SK-N-SH (cell line): Measurements from ENCODE around the gene BBS9.

DNA sequence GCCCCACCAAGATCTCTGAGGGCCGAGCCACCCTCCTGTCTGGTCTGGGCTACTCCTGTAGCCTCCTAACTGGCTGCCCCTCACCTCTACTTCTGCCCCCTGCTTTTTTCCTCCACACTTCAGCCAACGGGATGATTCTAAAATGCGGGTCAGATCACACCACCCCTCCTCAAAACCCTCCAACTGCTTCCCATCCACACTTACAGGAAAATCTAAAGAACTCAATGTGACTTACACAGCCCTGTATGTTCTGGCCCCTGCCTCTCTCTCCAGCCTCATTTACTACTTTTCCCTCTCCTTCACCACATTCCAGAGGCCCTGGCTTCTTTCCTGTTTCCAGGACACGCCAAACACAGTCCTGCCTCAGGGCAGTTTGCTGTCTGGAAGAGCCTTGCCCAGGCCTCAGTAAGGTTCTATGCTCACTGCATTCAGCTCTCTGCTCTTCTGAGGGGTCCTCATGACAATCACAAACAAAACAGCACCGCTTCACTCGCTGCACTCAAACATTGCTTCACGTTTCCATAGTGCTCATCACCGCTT lies 35.2 kb upstream of the GARS1 start:
- RRBS = no CpG with 5 or more reads among the region's 8 CpGs
CAGE:
- cytosol, long polyA plus RNA = no peak
- long polyA plus RNA = no peak
- nucleus, long polyA plus RNA = no peak

DNA sequence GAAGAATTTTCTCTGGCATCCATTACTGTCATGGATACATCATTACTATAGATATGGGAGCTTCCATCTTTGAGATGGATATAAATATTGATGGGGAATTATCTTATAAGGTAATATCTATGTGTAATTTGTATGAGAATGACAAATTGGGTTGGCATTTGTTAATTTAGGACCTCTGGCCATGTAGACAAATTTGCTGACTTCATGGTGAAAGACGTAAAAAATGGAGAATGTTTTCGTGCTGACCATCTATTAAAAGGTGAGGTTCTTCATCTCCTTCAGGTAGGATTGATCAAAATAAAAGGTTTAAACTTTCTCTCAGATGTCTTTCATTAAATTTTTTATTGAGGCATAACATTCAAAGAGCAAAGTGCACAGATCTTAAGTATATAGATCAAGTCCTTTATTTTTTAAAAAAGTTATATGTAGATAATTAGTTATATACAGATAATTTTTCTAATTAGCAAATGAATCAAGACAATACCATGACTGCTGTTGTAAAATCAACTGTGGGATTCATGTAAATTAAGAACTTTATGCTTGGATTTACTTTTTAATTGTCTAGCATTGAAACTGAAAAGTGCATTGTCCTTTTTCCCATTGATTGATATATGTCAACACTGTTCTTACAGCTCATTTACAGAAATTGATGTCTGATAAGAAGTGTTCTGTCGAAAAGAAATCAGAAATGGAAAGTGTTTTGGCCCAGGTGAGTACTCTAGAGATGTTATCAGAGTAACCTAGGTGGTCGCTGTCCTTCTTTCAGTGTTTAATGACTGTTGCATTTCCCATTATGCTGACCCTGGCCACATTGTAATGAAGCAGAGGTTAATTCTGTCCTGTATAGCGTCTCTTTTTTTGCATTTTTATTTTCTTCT lies 8.4 kb downstream of the GARS1 start:
- RRBS = no CpG with 5 or more reads among the region's 5 CpGs
CAGE:
- cytosol, long polyA plus RNA = no peak
- long polyA plus RNA = no peak
- nucleus, long polyA plus RNA = no peak

- RRBS = no CpG with 5 or more reads among the region's 5 CpGs
CAGE:
- cytosol, long polyA plus RNA = no peak
- long polyA plus RNA = no peak
- nucleus, long polyA plus RNA = no peak
Observed at GRCh38 chr7:30633552-30634167, 39.0 kb downstream of the GARS1 start.

DNA sequence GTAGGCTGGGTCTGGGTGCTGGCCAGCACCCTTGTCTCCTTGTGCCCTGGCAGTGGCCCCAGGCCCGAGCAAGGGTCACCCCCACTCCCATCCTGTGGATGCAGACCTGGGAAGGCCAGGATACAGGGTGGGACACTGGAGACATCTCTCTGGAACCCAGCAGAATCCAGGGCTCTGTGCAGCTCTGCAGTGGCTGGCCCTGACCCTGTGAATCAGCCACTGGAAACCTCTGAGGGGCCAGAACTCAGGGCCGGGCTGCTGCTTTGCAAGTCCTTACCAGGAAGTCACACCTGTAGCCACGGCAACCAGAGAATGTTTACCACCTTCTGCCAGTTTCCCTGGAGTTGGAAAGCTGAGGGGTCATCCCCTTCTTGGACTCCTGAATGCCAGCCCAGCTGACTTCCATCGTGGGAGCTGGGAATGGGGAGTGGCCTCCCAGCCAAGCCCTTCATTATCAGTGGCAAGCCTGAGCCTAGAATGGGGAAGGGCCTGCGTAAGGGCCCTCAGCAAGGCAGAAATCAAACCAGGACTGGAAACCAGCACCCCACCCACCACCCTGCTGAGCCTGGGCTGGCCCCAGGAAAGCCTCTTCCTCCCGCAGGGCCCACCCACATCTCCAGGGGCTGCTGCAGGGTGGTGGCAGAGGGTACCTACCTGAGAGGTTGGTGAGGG lies 6.4 kb upstream of the CRHR2 start:
- RRBS = no CpG with 5 or more reads among the region's 6 CpGs
CAGE:
- cytosol, long polyA plus RNA = no peak
- long polyA plus RNA = no peak
- nucleus, long polyA plus RNA = no peak

- RRBS = no CpG with 5 or more reads among the region's 10 CpGs
CAGE:
- cytosol, long polyA plus RNA = no peak
- long polyA plus RNA = no peak
- nucleus, long polyA plus RNA = no peak
Observed at GRCh38 chr7:30778536-30779099, 7.4 kb downstream of the MINDY4 start.

GRCh38 chr7:30814521-30815599 lies 43.6 kb downstream of the MINDY4 start:
- RRBS = no CpG with 5 or more reads among the region's 7 CpGs
CAGE:
- cytosol, long polyA plus RNA = no peak
- long polyA plus RNA = no peak
- nucleus, long polyA plus RNA = no peak

DNA sequence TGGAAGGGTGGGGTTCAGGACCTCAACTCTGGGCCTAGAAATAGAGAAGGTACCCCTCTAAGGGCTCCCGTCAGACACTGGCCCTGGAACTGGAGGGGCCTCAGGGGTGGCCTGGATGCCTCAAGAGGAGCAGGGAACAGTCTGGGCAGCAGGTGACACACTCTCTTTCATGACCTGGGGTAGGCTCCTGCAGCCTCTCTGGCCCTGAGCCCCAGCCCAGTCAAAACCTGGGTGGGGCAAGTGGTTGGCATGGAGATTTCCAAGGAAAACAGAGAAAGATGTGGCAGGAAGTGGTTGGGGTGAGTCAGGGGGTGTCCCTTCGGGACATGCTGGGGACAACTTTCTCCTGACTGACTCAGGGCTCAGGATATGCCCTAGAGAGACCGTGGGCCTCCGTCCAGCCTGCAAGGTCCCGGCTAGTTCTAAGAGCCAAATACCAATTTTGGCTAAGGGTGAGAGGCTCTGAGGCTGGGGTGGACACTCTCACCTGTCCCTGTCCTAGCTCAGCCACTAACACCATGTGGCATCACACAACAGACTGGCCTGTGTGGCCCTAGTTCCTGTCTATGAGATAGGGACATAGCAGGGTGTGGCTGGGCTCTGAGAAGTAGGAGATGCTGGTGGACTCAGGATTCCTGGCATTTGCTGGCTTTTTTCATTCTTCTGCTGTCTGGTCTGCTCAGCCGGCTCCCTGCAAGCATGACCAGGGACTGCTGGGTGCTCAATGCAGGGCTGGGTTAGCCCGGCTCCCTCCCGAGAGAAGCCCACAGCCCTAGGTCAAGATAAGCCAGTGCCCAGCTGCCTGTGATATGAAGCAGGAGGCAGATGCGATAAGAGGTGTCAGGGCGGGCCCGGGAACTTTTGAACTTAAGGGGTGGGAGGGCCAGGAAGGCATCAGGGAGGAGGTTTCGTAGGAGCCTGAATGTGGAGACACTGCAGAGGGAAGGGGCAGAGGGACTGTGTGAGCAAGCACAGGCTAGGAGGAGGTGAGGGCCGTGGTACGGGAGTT lies 3.2 kb downstream of the AQP1 start:
- RRBS = 81% methylated on average over 6 of the region's 14 CpGs
CAGE:
- cytosol, long polyA plus RNA = no peak
- long polyA plus RNA = no peak
- nucleus, long polyA plus RNA = no peak

DNA sequence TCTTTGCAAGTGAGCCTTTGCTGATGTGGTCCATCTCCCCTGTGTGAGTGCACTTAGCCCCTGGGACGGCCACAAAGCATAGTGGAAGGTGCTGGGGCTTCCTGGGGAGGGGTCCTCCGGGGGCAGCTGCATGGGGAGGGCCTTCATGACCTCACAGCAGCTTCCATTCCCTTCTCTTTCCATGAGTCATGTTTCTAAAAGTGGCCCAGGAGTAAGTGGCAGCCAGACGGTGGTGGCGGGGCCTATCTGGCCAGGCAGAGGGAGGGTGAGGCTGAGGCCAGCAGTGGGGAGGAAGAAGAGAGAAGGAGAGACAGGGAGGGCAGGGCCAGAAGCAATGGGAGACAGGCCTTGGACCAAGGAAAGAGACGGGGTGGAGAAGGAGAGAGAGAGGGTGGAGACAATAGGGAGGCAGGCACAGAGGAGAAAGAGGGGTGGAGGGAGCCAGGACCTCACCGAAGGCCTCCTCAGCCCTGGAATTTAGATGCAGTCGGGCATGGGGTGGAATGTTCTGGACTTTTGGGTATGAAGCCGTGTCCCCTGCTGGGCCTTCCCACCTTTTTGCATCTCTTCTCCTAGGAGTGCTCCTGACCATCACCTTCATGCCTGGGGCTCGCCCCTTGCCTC lies 9.6 kb downstream of the AQP1 start:
- RRBS = no CpG with 5 or more reads among the region's 9 CpGs
CAGE:
- cytosol, long polyA plus RNA = no peak
- long polyA plus RNA = no peak
- nucleus, long polyA plus RNA = no peak

DNA sequence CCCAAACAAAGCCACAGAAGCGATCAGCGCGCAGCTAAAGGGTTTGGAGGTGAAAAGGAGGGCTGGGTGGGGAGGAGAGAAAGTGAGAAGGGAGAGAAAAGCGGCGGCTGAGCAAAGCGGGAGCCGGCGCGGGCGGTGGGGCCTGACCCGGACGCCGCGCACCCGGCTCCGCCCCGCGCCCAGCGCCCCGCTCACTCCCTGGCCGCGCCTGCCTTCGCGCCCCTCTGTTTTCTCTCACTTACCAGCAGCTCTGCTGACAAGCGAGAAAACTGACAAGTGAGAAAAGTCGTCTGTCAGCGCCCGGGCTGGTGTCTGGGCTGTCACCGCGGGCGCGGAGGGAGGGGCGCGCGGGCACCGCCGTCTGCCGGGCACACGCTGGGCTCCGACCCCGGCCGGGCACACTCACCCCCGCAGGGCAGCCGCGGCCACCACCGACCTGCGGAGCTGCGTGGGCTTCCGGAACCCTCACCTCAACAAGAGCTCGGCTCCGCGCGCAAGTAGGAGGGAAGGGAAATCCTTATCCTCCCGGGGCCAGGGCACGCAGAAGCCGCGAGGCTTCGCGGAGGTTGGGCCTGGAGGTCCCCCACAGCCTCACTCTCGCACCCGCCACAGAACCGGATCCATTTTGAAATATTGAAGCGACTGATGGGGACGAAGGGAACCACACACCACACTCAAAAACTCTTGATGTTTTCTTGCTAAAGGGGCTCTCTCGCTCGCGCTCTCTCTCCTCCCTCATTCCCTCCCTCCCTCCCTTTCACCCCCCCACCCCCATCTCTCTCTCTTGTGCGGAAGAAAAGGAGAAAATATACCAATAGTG lies 740 bp upstream of the PDE1C start:
- RRBS = 2% methylated on average over 32 of the region's 68 CpGs
CAGE:
- cytosol, long polyA plus RNA = no peak
- long polyA plus RNA = no peak
- nucleus, long polyA plus RNA = start-site peak on the minus strand centred at position 386 of the sequence, 212 bp wide, 145 and 163 reads in 2 replicates

- RRBS = no CpG with 5 or more reads among the region's 6 CpGs
CAGE:
- cytosol, long polyA plus RNA = no peak
- long polyA plus RNA = no peak
- nucleus, long polyA plus RNA = no peak
Observed at GRCh38 chr7:32163004-32163531, 92.9 kb upstream of the PDE1C start.

- RRBS = no CpG with 5 or more reads among the region's 3 CpGs
CAGE:
- cytosol, long polyA plus RNA = no peak
- long polyA plus RNA = no peak
- nucleus, long polyA plus RNA = no peak
Observed at GRCh38 chr7:32205530-32205872, 135.3 kb upstream of the PDE1C start.

GRCh38 chr7:32464250-32465059 lies 25.7 kb downstream of the LSM5 start:
- RRBS = no CpG with 5 or more reads among the region's 37 CpGs
CAGE:
- cytosol, long polyA plus RNA = no peak
- long polyA plus RNA = no peak
- nucleus, long polyA plus RNA = no peak

- RRBS = no CpG with 5 or more reads among the region's 1 CpG
CAGE:
- cytosol, long polyA plus RNA = no peak
- long polyA plus RNA = no peak
- nucleus, long polyA plus RNA = no peak
Observed at GRCh38 chr7:32863749-32864298, 27.7 kb downstream of the KBTBD2 start.

DNA sequence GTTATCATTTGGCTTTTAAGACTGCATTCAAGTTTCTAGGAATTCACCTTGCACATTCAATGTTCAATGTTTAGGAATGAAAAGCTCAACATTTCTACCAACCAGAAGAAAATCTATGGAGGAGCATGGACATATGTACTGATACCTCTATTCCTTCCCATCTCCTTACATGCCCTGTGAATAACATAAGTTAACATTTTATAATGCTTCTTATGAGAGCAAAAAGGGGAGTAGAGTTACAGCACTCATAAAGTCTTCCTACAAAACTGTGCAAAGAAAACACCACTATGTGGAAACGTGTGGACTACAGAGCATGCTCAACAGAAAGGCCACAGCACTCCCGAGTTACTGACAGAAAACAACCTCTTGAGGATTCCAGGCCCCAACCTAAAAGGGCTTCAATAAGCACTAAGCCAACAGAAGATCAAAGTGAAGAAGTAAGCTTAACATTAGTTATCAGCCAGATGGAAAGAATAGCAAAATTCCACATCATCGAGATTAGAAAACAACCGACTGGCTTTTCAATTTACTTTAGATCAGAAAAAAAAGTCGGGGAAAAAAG lies 1.6 kb downstream of the KBTBD2 start:
- RRBS = no CpG with 5 or more reads among the region's 5 CpGs
CAGE:
- cytosol, long polyA plus RNA = no peak
- long polyA plus RNA = no peak
- nucleus, long polyA plus RNA = no peak

- RRBS = 1% methylated on average over 23 of the region's 35 CpGs
CAGE:
- cytosol, long polyA plus RNA = no peak
- long polyA plus RNA = no peak
- nucleus, long polyA plus RNA = no peak
Observed at GRCh38 chr7:32891808-32891975, 132 bp upstream of the KBTBD2 start.

GRCh38 chr7:32941811-32942245 lies 15.4 kb upstream of the FKBP9 start:
- RRBS = no CpG with 5 or more reads among the region's 9 CpGs
CAGE:
- cytosol, long polyA plus RNA = no peak
- long polyA plus RNA = no peak
- nucleus, long polyA plus RNA = no peak

GRCh38 chr7:33002464-33002981 lies 45.3 kb downstream of the FKBP9 start:
- RRBS = no CpG with 5 or more reads among the region's 13 CpGs
CAGE:
- cytosol, long polyA plus RNA = no peak
- long polyA plus RNA = no peak
- nucleus, long polyA plus RNA = no peak

GRCh38 chr7:33038605-33039067 lies 23.9 kb downstream of the NT5C3A start:
- RRBS = no CpG with 5 or more reads among the region's 2 CpGs
CAGE:
- cytosol, long polyA plus RNA = no peak
- long polyA plus RNA = no peak
- nucleus, long polyA plus RNA = no peak

DNA sequence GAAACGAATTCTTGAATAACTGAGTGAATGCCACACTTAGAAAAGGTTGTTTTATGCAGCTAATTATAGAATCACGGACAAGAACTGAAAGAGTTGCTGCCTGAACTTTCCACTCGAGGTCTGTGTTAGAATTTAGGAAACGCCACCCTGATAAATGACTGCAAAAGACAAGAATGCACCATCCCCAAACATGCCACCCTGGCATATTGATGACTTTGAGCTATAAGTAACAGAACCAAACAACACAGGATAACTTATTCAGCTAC lies 1.1 kb downstream of the RP9 start:
- RRBS = no CpG with 5 or more reads among the region's 4 CpGs
CAGE:
- cytosol, long polyA plus RNA = no peak
- long polyA plus RNA = no peak
- nucleus, long polyA plus RNA = no peak

DNA sequence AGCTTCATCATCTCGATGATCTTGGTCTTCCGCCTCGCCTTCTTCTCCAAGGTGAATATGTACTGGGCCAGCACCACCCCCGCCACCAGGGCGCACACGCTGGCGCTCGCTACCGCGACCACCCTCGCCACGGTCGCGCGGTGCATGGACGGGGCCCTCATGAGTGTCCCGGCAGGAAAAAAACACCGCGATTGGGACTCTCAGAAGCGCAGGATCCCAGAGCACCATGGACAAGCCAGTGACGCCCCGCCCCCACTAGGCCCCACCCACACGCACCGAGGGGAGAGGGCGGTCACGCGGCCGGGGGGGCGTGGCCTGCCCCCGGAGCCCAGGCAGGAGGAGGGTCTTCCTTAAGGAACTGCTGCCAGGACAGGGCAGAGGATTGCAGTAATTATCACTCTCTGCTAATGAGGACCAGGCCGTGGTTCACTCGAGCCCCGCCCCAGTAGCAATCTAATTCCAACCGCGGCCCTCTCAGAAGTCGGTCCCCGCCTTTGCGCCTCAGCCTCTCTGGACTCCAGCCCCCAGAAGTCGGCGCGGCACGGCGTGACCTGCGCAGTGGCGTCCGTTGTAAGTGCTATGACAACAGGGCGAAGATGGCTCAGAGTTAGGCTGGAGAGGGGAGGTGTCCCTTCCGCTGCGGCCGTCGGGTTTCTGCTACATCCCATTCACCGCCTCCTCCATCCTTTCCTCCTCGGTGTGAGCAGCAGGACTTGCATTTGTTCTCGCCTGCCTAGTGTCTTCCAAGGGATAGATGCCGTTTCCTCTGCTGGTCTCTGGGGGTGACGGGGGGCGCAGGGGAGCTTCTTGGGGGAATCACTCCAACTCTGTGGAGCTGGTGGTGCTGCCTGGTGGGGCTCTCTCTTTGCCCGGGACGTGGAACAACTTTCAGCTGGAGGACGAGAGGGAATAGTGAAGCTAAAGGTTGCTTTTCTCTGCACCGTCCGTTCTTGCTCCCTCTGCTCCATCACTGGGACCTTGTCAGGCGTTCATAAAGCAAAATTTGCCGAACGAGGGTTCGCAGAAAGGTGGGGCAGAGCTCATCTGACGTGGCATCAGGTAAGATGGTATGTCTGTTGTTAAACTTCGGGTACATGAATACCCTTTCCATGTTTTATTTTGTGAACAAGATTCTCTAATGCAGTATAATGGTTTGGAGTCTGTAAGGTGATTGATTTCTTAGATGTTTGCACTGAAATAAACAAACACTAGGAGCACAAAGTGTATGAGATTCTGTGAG lies at the start of gene BBS9:
BBS9 (plus strand) TSS at position 582 of the 1,240 bp plus-strand sequence.
- RRBS = no CpG with 5 or more reads among the region's 68 CpGs
CAGE:
- cytosol, long polyA plus RNA = no peak
- long polyA plus RNA = no peak
- nucleus, long polyA plus RNA = start-site peak on the plus strand centred at position 578 of the sequence, 53 bp wide, 55 and 48 reads in 2 replicates